Kidney (tissue), 2 donors: ENCODE measurements around a stretch of chr22.

- PRO-cap, result no peak
- RRBS, result no CpG with 5 or more reads among the region's 1 CpG
These were observed 200.0 kb downstream of the TTC28 start for GRCh38 chr22:28479504-28480208.

- PRO-cap, result no peak
- RRBS, result no CpG with 5 or more reads among the region's 4 CpGs
These were observed 95.4 kb downstream of the TTC28 start for GRCh38 chr22:28583909-28584937.

- PRO-cap, result no peak
- RRBS, result 23% methylated on average over 2 of the region's 17 CpGs
These were observed 29.8 kb downstream of the CCDC117 start for GRCh38 chr22:28801908-28803118.

- PRO-cap, result no peak
- RRBS, result no CpG with 5 or more reads among the region's 4 CpGs
These were observed 50.5 kb downstream of the CCDC117 start for GRCh38 chr22:28822772-28823575.

DNA sequence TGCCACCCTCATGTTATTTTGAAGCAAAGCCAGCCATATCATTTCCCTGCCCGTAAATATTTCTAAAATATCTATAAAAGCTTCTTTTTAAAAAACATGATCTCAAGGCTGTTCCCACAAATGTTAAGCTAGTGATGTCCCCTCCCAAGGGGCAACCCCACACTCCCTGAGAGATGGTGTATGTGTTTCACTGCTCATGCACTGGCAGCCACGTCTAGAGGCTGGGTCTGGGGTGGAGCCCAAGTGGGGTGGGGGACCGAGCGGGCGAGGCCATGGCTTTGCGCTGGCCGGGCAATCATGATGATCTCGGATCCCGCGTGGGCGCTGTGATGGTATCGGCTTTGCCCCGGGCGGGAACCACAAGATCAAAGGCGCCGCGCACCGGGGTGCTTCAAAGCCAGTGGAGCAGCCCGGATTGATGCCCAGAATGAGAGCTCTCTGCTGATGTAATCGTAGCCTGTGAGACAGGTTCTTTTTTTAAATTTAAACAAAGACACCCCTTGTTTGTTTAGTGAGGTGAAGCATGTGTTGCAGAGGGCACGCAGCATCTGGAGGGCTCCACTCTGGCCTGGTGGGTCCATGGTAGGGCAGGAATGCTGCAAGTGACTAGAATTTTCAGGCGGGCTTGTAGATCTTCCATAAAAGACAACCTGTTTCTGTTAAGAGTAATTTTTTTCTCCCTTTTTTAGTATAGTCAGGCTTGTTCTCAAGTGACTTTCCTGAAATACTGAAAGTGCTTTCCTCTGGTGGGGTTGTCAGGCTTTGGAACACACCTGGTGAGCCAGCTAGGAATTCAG is 40.5 kb downstream of the ZNRF3 start:
- PRO-cap, result no peak
- RRBS, result 43% methylated on average over 11 of the region's 22 CpGs

GRCh38 chr22:28931831-28932593 is 48.6 kb downstream of the ZNRF3 start:
- PRO-cap, result no peak
- RRBS, result no CpG with 5 or more reads among the region's 5 CpGs

DNA sequence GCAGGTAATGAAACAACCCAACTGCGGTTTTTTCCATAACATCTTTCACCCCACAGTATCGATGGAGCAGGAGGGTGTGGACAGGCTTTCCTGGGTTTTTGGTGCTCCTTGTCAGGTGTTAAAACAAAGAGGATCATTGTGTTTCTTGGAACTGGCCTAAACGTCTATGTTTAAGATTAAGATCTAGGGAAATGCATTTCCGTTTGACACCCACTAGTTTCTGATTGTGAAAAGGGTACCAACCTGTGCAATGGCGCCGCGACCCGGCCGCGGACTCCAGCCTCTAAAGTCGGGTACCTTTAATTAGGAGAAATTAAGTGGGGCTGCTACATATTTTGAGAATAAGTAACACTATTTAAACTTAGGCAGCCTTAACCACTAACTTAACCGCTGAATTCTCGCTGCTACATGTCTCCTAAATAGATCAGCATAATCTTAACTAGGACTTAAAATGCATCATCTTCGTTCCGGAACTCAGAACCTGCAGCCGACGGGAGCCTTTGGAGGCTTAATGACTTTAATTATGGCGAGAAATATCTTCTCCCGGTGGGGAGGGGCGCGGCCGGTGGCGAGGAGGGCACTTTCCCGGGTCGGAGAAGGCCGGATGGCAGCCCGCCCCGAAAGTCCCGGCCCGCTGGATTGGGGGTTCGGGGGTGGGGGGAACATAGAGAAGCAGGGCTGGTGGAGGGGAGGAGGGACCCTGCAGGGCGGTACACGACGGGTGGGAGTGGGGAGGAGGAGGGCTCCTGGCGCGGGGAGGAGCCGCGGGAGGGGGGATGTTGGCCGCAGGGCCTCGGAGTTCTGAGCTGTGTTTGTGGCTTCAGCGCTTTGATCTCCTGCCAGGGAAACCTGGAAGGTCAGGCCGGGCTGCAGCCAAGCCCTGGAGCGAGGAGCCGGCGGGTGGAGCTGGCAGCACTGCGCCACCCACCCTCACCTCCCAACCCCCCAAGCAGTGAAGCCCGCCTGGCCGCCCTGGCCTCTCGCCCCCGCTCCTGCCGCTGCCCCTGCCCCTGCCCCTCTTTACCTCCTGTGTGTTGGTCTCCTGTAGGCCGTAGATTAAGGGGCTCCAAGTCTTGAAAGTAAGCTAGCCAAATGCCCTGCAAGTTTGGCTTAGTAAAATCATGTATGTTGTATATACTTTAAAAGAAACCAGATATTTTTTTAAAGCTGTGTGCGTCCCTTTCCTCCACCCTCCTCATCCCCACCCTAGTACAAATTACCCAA is 31.2 kb downstream of the C22orf31 start:
- PRO-cap, result unidirectional peak, plus-strand start at position 580 of the sequence; bidirectional peak, plus-strand start at position 883 of the sequence, minus-strand start at position 803 of the sequence
- RRBS, result 9% methylated on average over 5 of the region's 53 CpGs

- PRO-cap, result no peak
- RRBS, result no CpG with 5 or more reads among the region's 12 CpGs
These were observed 24.1 kb downstream of the KREMEN1 start for GRCh38 chr22:29096662-29097640.

DNA sequence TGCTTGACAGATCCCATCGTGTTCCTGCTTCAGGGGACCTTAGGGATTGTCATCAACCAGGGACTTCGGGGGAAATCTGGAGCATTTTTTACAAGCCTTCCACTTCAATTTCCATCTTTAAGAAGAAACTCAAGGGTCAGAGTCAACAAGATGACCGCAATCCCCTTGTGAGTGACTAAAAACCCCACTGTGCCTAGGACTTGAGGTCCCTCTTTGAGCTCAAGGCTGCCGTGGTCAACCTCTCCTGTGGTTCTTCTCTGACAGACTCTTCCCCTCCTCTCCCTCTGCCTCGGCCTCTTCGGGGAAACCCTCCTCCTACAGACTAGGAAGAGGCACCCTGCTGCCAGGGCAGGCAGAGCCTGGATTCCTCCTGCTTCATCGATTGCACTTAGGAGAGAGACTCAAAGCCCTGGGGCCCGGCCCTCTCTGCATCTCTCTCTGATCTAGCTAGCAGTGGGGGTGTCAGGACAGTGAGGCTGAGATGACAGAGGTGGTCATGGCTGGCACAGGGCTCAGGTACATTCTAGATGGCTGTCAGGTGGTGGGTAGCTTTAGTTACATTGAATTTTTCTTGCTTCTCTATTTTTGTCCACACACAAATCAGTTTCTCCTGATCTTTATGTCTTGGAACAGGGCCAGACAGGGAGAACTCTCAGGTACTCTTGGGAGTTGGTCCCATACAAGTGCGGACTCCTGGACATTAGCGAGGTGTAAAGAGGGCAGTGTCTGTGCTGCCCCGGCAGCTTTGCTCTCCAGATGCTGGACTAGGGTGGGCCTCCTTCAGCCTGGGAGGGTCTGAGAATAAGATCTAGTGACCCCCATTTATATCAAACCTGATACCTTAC is 63.5 kb upstream of the EMID1 start:
- PRO-cap, result no peak
- RRBS, result no CpG with 5 or more reads among the region's 11 CpGs

DNA sequence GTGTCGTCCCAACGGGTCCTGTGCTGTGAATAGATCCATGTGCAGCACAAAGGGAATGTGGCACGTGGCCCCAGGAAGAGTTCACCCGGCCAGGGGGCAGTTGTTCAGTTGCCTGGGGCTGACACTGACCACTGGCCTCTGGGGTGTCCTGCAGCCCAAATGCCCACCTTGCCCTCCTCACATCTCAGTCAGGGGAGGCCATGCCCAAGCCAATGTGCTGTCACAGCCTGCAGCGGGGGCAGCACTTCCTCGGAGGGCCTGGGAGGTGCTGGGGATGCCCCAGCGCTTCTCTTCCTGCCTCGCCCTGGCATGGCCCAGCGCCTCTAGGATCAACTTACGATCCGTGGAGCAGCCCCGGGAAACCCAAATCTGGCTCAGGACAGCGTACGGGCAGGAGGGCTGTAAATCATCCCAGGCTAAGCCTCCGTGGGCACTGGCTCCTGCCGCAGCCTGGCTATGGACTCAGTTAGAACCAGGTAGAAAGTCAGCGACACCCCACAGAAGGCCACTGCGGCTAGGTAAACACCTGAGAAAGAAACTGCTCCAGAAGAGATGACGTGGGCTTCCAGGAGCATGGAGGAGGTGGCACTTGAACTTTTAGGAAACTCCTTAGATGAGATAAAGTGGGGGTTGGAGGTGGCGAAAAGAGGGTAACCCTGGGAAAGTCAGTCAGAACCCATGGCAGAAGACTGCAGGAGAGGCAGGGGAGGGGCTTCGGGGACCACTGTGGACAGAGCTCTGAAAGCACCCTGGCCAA is 60.9 kb upstream of the EMID1 start:
- PRO-cap, result no peak
- RRBS, result no CpG with 5 or more reads among the region's 21 CpGs

- PRO-cap, result no peak
- RRBS, result no CpG with 5 or more reads among the region's 9 CpGs
These were observed 52.9 kb upstream of the EMID1 start for GRCh38 chr22:29152725-29153317.

GRCh38 chr22:29163791-29164216 is 41.9 kb upstream of the EMID1 start:
- PRO-cap, result no peak
- RRBS, result no CpG with 5 or more reads among the region's 13 CpGs

GRCh38 chr22:29307191-29307479 is 685 bp downstream of the GAS2L1 start:
- PRO-cap, result no peak
- RRBS, result 4% methylated on average over 15 of the region's 27 CpGs

GRCh38 chr22:29310959-29311543 is 4.4 kb downstream of the RASL10A start:
- PRO-cap, result no peak
- RRBS, result 41% methylated on average over 6 of the region's 21 CpGs

- PRO-cap, result no peak
- RRBS, result 14% methylated on average over 9 of the region's 61 CpGs
These were observed 2.3 kb downstream of the RASL10A start for GRCh38 chr22:29313042-29313834.

GRCh38 chr22:29369431-29369857 is 18.9 kb downstream of the AP1B1 start:
- PRO-cap, result no peak
- RRBS, result no CpG with 5 or more reads among the region's 9 CpGs

- PRO-cap, result no peak
- RRBS, result 40% methylated on average over 7 of the region's 55 CpGs
These were observed 9.7 kb upstream of the NEFH start for GRCh38 chr22:29470181-29470939.

GRCh38 chr22:29552842-29553084 is 794 bp downstream of the THOC5 start:
- PRO-cap, result no peak
- RRBS, result no CpG with 5 or more reads among the region's 2 CpGs

GRCh38 chr22:29574775-29575536 is 6.0 kb downstream of the NIPSNAP1 start:
- PRO-cap, result no peak
- RRBS, result no CpG with 5 or more reads among the region's 6 CpGs

GRCh38 chr22:29750702-29751040 is 16.1 kb downstream of the ZMAT5 start:
- PRO-cap, result no peak
- RRBS, result no CpG with 5 or more reads among the region's 3 CpGs